Testis (tissue), 5 donors: ENCODE results near the genes BTN2A2 and ZNF184.

GRCh38 chr6:26171037-26171568, 12.5 kb upstream of the H2BC6 start:
- PRO-cap, 3 experiments: no peak in any of the 3 experiments
- RAMPAGE, long total RNA, 2 experiments: no peak in any of the 2 experiments
- RRBS: no CpG with 5 or more reads among the region's 3 CpGs

GRCh38 chr6:26205899-26206617, 1.6 kb downstream of the H4C5 start:
- PRO-cap, 3 experiments: peak in 3 of 3 experiments; most common plus-strand start chr6:26206120 (in 3); most common minus-strand start chr6:26206000 (in 2)
- RAMPAGE, long total RNA, 2 experiments: no peak in any of the 2 experiments
- RRBS: no CpG with 5 or more reads among the region's 11 CpGs

GRCh38 chr6:26272049-26272779, 517 bp upstream of the H2BC10 start:
- PRO-cap, 3 experiments: peak in 3 of 3 experiments; most common minus-strand start chr6:26272678 (in 3)
- RAMPAGE, long total RNA, 2 experiments: no peak in any of the 2 experiments
- RRBS: no CpG with 5 or more reads among the region's 35 CpGs

DNA sequence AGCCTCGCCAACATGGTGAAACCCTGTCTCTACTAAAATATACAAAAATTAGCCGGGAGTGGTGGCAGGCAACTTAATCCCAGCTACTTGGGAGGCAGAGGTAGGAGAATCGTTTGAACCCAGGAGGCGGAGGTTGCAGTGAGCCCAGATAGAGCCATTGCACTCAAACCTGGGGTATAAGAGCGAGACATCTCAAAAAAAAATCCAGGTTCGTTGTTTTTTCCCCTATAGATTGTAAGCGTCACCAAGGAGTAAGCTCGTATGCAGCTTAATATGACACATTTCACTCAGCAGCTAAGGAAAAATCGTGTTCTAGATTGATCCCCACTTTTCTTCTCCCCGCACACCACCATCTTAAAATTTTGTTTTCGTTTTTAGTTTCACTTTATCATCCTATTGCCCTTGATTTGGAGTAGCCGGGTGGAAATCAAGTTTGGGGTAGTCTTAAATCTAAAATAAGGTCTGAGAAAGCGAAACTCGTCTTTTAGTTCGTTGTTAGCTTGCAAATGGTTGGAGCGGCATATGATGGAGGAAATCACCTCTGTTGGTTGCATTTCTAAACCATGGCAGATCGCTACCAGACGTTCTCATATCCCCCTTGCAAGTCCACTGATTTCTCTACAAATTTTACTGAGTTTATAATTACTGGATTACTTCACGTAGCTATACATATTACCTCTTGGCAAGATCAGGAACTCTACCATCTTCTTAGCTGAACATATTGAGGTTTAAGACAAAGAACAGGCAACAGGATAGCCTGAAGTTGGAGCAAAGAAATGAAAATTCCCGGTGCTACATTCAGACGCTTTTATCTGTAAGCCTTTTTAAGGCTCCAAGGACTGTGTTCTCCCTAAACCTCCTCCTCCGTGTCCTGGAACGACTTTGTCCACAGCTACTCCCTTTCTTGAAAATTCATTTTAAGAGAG, 1.1 kb downstream of the H2BC10 start:
- PRO-cap, 3 experiments: peak in 2 of 3 experiments; most common plus-strand start position 553 of the sequence (in 2)
- RAMPAGE, long total RNA, 2 experiments: no peak in any of the 2 experiments
- RRBS: no CpG with 5 or more reads among the region's 23 CpGs

- PRO-cap, 3 experiments: no peak in any of the 3 experiments
- RAMPAGE, long total RNA, 2 experiments: no peak in any of the 2 experiments
- RRBS: no CpG with 5 or more reads among the region's 2 CpGs
Observed at GRCh38 chr6:26366498-26367102, 1.6 kb downstream of the BTN3A2 start.

DNA sequence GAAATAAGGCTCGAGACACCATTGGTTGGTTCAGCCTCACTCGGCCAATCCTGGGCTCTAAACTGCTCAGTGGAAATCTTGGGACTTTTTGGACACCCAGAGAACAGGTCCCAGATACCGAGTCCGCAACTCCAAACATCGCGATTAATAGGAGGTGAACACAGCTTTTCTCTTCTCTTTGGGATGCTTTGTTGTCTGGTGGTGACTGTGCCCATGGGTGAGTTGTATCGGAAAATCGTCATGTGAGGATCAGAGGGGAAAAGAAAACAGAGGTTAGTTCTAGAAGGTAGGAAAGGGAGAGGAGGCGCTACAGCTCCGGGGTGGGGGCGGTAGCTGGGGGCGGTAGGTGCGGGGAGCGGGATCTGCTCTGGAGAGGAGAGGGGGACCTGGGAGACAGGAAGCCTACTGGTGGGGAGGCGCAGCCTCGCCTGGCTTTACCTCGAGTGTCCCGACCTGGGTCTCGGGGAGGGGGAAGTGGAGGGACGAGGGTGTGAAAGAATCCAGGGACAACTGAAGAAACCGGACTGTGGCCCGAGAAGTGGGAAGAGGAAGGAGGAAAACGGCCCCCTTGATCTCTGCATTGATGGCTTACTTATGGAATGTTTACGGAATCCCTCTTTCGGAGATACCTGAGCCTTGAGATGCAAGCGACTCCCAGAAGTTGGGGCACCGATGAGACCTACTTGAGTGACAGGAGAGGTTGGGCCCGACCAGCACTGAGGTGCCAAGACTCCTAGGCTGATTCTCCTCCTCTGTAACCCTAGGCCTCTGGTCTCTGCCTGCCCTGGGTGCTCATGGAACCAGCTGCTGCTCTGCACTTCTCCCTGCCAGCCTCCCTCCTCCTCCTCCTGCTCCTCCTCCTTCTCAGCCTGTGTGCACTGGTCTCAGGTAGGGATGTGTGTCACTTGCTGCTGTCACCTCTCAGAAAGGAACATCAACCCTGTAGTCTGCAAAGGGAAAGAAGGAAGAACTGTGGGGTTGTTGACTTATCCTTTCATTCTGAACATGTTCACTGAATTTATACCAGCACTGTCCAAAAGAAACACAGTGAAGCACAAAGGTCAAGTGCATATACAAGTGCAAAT, at the start of gene BTN2A2:
Gene BTN2A2, plus strand, starts transcription at position 81 of the 1,085 bp plus-strand sequence.
- PRO-cap, 3 experiments: peak in 3 of 3 experiments; most common plus-strand start position 99 of the sequence (in 3); most common minus-strand start position 794 of the sequence (in 1)
- RAMPAGE, long total RNA, 2 experiments: start-site peak on the plus strand in 2 of 2 experiments, centred at positions 126 to 132 of the sequence, 62 to 63 reads per replicate
- RRBS: no CpG with 5 or more reads among the region's 28 CpGs

DNA sequence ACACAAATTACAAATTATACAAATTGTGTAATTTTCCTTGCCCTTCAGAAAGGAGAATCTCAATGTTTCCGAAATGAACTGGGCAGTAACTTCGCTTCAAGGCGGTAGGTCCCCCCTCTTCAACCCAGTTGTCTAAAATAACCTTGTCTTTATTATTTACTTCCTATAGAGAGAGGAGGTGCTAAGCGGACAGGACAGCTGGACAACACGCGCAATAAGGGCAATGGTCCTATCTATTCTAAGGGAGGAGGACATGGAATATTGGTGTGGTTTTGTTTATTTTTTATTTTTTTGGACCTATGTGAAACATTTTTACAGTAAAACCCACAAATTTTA, 2.4 kb upstream of the ABT1 start:
- PRO-cap, 3 experiments: no peak in any of the 3 experiments
- RAMPAGE, long total RNA, 2 experiments: no peak in any of the 2 experiments
- RRBS: no CpG with 5 or more reads among the region's 6 CpGs

GRCh38 chr6:26594676-26595107, 2.1 kb upstream of the ABT1 start:
- PRO-cap, 3 experiments: no peak in any of the 3 experiments
- RAMPAGE, long total RNA, 2 experiments: no peak in any of the 2 experiments
- RRBS: no CpG with 5 or more reads among the region's 10 CpGs

DNA sequence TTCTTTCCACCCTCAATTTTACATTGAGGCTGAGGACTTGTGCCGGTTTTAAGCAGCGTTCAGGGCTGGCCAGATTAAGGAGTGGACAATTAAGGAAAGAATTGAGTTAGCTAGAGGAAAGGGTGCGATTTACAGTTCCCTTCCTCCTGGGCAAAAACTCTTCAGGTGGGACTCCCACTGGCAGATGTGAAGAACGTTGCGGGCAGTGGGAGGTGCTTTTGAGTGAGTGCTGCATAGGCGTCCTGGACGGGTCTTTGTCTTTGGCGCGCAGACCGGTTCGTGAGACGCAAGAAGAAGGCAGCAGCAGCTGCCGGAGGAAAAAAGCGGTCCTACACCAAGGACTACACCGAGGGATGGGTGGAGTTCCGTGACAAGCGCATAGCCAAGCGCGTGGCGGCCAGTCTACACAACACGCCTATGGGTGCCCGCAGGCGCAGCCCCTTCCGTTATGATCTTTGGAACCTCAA, 923 bp downstream of the ABT1 start:
- PRO-cap, 3 experiments: no peak in any of the 3 experiments
- RAMPAGE, long total RNA, 2 experiments: no peak in any of the 2 experiments
- RRBS: 11% methylated on average over 3 of the region's 24 CpGs

GRCh38 chr6:26756433-26756885, 96.9 kb upstream of the ZNF322 start:
- PRO-cap, 3 experiments: no peak in any of the 3 experiments
- RAMPAGE, long total RNA, 2 experiments: no peak in any of the 2 experiments
- RRBS: no CpG with 5 or more reads among the region's 15 CpGs

- PRO-cap, 3 experiments: peak in 3 of 3 experiments; most common plus-strand start chr6:27133929 (in 2); most common minus-strand start chr6:27133941 (in 3)
- RAMPAGE, long total RNA, 2 experiments: no peak in any of the 2 experiments
- RRBS: 2% methylated on average over 8 of the region's 25 CpGs
Observed at GRCh38 chr6:27133716-27134208, 919 bp downstream of the H2AC11 start.

- PRO-cap, 3 experiments: no peak in any of the 3 experiments
- RAMPAGE, long total RNA, 2 experiments: no peak in any of the 2 experiments
- RRBS: 3% methylated on average over 8 of the region's 35 CpGs
Observed at GRCh38 chr6:27237400-27238259, 9.9 kb upstream of the PRSS16 start.

- PRO-cap, 3 experiments: no peak in any of the 3 experiments
- RAMPAGE, long total RNA, 2 experiments: no peak in any of the 2 experiments
- RRBS: no CpG with 5 or more reads among the region's 5 CpGs
Observed at GRCh38 chr6:27471466-27472019, 1.4 kb downstream of the ZNF184 start.

DNA sequence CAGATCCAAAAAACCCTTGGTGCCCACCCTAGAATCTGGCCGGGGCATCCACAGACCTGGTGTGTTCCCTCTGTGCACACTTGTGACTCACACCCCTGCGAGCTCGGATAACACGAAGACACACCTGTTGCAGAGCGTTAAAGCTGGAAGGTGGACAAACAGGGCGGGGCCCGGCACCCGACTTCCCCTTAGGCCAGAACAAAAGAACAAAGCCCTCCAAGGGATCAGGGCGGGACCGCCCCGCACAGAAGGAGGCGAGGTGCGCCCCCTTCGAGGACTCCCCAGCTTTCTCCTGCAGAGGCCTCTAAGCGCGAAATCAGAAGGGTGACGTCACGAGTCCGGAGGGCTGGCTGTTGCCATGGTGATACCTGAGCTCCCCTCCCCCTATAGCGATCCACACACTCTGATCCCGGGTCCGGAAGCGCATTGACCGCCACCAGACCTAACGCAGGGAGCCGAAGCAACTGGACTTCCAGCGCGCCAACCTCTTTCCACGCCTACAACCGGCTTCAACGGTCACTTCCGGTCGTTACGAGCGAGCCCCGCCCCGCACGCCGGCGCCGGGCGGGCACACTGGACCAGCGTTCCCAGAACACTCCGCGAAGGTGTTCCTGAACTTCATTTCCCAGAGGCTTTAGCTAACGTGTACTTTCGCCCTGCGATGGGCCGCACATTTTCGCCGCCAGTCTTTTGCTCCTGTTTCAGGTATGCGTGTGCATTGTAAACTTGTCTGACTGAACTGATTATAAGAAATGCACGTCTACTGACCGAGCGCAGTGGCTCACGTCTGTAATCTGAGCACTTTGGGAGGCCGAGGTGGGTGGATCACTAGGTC, at the start of gene ZNF184:
Gene ZNF184, minus strand, starts transcription at position 501 of the 835 bp plus-strand sequence.
- PRO-cap, 3 experiments: peak in 3 of 3 experiments; most common plus-strand start position 618 of the sequence (in 1); most common minus-strand start position 289 of the sequence (in 1)
- RAMPAGE, long total RNA, 2 experiments: start-site peak on the plus strand in 1 of 2 experiments, centred at position 575 of the sequence, 26 reads per replicate; start-site peak on the minus strand in 1 of 2 experiments, centred at positions 306 to 489 of the sequence, 105 to 163 reads per replicate
- RRBS: 2% methylated on average over 11 of the region's 57 CpGs

- PRO-cap, 3 experiments: no peak in any of the 3 experiments
- RAMPAGE, long total RNA, 2 experiments: no peak in any of the 2 experiments
- RRBS: no CpG with 5 or more reads among the region's 11 CpGs
Observed at GRCh38 chr6:27592084-27592336, 119.1 kb upstream of the ZNF184 start.

GRCh38 chr6:27650806-27651150, 157.0 kb downstream of the H2BC13 start:
- PRO-cap, 3 experiments: no peak in any of the 3 experiments
- RAMPAGE, long total RNA, 2 experiments: no peak in any of the 2 experiments
- RRBS: no CpG with 5 or more reads among the region's 7 CpGs

GRCh38 chr6:27680293-27680709, 127.4 kb downstream of the H2BC13 start:
- PRO-cap, 3 experiments: peak in 2 of 3 experiments; most common plus-strand start chr6:27680627 (in 2); most common minus-strand start chr6:27680552 (in 2)
- RAMPAGE, long total RNA, 2 experiments: start-site peak on the minus strand in 1 of 2 experiments, at chr6:27680530-27680541 at its widest, 5 reads per replicate
- RRBS: no CpG with 5 or more reads among the region's 25 CpGs

DNA sequence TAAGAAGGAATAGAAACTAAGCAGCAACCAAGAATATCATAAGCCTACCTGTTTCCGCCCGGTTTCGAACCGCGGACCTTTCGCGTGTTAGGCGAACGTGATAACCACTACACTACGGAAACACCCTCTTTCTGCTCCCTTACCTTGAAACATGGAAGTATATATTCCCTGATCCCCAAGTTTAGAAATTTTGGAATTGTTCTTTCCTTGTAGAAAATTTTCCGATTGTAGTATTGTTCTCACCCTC, 126.7 kb downstream of the H2BC13 start:
- PRO-cap, 3 experiments: peak in 1 of 3 experiments; most common minus-strand start position 124 of the sequence (in 1)
- RAMPAGE, long total RNA, 2 experiments: no peak in any of the 2 experiments
- RRBS: no CpG with 5 or more reads among the region's 11 CpGs

GRCh38 chr6:27863948-27864416, 1.1 kb upstream of the H2AC16 start:
- PRO-cap, 3 experiments: no peak in any of the 3 experiments
- RAMPAGE, long total RNA, 2 experiments: no peak in any of the 2 experiments
- RRBS: no CpG with 5 or more reads among the region's 25 CpGs

DNA sequence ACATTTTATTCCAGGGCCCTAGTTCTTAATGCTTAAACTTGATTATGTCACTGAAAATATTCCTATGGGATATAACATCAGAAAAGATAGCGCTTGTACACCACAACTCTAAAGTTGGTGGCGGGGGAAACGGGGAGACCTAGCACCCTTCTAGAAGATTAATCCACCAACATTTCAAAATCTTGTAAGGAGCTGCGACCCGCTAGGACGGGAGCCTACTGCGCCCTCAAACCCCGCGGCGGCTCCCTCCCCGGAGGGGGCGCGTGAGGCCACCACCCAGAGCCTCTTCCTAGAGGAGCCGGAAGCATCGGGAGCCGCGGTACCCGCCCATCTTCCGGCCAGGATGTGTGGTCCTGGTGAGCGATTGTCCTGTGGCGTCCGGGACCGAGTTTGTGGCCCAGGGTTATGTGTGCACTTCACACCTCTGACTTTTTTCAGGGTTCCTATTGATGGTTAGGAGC, 10.5 kb downstream of the ZNF165 start:
- PRO-cap, 3 experiments: peak in 3 of 3 experiments; most common plus-strand start position 341 of the sequence (in 2); most common minus-strand start position 291 of the sequence (in 3)
- RAMPAGE, long total RNA, 2 experiments: start-site peak on the plus strand in 1 of 2 experiments, centred at position 326 of the sequence, 124 reads per replicate
- RRBS: 9% methylated on average over 11 of the region's 23 CpGs